SEM (cell line): ENCODE data around the genes TIMM21 and ZNF407.

DNA sequence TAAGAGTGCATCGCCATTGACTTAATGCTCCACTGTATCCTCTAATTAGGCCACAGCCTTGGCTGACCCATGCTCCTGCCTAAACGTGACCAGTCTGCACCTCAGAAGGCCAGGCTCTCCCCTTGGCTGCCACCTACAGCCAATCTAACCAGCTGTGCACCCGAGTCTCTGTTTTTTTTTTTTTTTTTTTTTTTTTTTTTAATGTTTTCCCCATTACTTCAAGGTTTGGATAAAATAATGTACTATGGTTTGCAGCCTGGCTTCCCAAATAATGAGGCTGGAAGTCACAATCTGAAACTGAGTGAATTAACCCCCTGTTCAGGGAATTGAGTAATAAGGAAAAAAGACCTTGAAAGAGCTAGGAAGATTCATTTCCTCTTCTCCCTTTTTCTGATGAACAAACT, 361.3 kb downstream of the SOCS6 start:
- PRO-cap = no peak

DNA sequence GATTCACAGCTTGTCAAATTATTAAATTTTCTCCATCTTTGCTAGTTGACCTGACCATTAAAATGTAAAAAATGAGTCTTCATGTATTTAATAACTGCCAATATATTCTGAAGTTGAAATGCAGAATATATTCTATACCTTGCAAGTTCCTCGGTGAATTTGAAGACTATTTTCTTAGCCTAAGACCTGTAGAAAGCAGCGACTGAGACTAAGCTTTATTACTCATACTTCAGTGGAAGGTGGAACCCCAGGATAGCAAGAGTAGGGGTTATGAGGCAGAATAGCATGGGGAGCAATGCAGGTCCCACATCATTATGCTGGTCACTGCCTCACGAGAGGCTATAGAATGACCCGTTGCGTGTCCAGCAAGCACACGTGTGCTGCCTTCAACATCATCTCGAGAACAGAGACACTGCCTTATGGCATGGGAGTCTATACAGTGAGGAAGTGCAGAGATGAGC, 135.6 kb upstream of the NETO1 start:
- PRO-cap = no peak

- PRO-cap = bidirectional peak, plus-strand start at chr18:74082724, minus-strand start at chr18:74082589
Observed at GRCh38 chr18:74082356-74082849, 65.2 kb downstream of the FBXO15 start.

DNA sequence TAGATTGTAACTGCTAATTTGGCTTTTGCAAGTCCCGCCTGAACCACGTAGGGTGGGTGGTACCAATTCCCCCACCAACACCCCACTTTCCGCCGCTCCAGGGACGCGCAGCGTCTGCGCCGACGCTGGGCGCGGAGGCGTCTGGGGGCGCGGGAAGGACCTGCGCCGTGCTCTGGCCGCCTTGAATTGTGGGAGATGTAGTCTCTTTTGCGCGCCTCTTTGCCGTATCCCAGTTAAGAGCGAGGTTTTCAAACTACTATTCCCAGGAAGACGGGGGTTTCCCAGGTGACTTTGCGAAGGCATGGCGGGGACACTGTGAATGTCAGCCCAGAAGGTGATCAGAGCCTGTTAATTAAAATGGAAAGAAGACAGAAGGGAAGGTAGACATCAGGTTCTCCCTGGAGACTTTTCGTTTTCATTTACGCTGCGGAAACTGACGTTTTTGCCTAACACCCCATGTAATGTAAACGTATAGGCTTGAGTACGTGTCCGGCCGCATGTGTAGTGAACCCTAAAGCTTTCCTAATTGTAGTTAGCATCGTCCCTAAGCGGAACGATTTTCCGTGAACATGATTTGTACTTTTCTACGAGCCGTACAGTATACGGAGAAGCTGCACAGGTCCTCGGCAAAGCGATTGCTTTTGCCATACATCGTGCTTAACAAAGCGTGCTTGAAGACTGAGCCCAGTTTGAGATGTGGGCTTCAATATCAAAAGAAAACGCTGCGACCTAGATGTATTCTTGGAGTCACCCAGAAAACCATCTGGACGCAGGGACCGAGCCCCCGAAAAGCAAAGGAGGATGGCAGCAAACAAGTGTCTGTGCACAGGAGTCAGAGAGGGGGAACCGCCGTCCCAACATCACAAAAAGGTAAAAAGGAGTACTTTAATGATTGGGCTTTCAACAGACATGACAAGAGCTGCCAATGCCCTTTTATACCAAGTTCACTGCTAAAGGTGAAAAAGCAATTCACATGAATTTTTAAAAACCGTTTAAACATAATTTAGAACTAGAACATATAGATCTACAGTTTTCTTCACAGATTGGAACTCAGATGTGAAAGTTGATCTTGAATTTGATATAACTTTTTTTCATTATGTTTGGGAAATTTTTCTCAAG, at the start of gene TIMM21:
Gene TIMM21 (plus strand): TSS at position 284 of the 1,119 bp plus-strand sequence.
- PRO-cap = bidirectional peak, plus-strand start at position 288 of the sequence, minus-strand start at position 89 of the sequence; unidirectional peak, plus-strand start at position 596 of the sequence

GRCh38 chr18:74203775-74204317, 55.5 kb downstream of the TIMM21 start:
- PRO-cap = no peak

- PRO-cap = no peak
Observed at GRCh38 chr18:74241986-74242301, 49.8 kb downstream of the CYB5A start.

GRCh38 chr18:74288035-74288546, 3.7 kb downstream of the CYB5A start:
- PRO-cap = no peak

DNA sequence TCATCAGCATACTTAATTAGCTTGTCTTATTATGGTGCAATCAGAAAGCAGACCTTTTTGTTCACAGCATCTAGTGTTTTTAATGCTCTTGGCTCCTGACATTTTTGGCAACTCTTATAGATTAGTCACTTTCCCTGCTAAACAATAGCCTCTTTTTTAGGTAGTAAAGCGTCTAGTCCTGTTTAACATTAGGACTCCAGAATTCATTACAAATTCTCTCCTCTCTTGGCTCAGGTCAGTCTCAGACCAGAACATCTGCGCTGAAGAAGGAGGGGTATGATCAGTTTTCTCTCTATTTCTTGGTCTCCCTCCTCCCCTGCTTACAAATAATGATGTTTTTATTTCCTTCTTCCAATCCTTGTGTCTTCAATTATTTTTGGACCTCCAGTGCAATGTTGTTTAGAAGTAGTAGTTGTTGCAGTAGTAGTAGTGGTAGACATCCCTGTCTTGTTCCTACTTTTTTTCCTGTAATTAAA, 11.7 kb upstream of the DIPK1C start:
- PRO-cap = no peak

DNA sequence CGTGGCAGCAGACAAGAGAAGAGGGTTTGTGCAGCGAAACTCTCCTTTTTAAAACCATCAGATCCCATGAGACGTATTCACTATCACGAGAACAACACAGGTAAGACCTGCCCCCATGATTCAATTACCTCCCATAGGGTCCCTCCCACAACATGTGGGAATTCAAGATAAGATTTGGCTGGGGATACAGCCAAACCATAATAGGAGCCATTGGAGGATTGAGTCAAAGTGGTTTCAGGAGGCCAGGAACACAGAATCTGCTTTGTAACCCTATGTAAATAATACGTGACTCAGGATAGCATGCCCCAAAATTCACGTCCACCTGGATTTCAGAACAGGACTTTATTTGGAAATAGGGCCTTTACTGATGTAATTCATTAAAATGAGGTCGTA, 16.1 kb upstream of the CNDP2 start:
- PRO-cap = no peak

- PRO-cap = bidirectional peak, plus-strand start at chr18:74597434, minus-strand start at chr18:74597392; bidirectional peak, plus-strand start at chr18:74597643, minus-strand start at chr18:74597581; bidirectional peak, plus-strand start at chr18:74597870, minus-strand start at chr18:74597835
Observed at GRCh38 chr18:74597007-74598023, at the start of gene ZNF407. Gene ZNF407 (plus strand): TSS chr18:74597870.

DNA sequence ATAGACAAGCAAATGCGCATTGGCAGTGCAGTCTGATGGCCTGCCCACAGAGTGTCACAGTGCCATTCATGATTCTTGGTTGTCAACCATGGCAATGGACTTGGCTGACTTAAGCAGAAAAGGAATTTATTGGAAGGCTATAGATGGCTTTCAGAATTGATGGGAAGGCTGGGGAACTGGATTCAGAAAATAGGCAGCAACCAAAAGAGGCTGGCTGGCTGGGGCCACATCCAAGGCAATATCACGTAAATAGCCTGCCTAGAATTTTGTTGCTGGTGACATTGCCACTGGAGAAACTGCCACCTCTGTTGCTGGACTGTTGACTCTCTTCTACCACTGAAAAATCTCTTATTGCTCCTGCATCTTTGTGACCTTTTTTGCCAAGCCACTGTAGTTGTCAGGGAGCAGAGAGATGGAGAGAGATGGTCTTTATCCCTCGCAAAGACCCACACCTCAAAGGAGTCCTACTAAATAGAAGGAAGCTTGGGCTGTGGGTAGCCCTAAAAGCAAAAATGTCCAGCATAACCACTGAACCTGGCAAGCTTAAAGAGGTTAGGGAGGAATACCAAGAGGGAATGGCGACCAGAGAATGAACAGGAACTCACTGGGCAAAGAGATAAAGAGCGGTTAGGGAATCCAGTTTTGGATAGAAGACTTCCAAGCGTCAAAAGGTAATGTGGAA, 2.5 kb downstream of the ZNF407 start:
- PRO-cap = no peak

- PRO-cap = no peak
Observed at GRCh38 chr18:75205436-75206029, 3.4 kb downstream of the PTGR3 start.

- PRO-cap = bidirectional peak, plus-strand start at chr18:75210061, minus-strand start at chr18:75210099
Observed at GRCh38 chr18:75209893-75210227, 737 bp upstream of the TSHZ1 start.

DNA sequence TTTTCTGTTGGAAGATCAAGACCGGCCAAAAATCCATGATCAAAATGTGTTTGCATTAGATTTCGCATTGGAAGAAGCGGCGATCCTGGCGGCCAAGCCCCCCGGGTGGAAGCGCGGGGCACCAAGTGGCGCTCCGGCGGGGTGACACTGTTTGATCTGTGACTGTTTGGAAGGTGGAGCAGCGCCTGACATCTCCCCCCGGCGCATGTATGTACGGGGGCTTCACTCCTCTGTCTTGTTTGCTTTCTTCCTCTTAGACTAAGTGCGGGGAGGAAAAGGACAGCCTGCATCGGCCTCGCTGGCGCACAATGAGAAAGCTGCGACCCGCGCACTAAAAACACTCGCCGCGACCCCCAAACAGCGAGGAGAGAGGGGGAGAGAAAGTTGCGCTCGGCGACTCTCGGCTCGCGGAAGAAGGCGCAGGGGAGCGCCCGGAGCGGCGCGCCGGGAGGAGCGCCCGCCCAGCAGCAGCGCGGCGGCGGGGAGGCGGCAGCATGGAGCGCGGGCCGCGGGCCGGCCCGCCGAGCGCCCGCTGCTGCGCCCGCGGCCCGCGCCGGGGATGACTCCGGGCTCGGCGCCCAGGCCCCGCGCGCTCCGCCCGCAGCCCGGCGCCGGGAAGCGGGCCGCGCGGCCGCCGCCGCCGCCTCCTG, 565 bp downstream of the TSHZ1 start:
- PRO-cap = bidirectional peak, plus-strand start at position 464 of the sequence, minus-strand start at position 160 of the sequence

- PRO-cap = no peak
Observed at GRCh38 chr18:75246759-75247557, 36.4 kb downstream of the TSHZ1 start.

DNA sequence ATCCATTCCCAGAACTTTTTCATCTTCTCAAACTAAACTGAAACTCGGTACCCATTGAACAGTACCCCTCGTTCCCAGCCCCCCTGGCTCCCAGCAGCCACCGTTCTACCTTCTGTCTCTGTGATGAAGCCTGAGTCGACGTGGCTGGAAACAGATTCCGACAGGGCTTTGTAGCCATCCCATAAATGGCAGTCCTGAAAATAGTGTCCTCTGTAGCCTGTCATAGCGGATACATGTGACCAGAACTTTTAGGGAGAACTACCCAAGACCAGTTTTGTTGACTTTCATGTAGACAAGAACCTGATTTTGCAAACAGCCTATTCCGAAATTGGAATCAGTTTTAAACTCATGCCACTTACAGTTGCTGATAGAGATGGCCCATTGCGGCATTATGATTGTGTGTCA, 59.1 kb downstream of the TSHZ1 start:
- PRO-cap = no peak

DNA sequence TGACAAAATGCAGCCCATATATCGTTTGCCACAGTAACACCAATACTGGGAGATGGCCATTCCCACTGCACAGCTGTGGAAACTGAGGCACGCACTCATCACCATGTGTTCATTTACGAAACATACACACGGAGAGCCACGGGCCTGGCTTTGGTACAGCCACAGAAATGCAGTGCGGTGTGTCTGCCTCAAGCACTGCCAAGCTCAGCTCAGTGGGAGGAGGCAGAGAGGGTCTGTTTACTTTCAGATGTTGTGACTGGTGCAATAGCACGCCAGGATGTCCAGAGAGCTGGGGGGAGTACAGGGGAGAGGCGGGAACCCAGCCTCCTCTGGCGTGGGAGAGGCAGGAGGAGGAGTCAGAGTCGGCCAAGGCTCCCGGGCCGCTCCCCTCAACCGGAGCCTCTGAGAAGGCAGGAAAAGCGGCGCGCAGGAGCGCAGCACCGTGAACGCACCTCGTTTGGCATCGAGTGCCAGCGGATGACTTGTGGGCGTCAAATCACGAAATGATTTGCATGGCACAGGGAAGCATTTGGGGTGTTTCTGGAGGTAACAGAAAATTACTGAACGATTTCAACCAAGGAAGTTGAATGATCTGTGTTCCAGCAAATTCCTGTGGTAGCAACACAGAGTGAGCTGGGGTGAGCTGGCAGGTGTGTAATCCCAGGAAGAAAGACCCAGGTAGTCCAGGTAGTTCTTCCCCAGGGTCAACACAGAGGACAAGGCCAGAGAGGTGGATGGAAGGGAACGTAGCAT, 143.0 kb downstream of the ZNF516 start:
- PRO-cap = no peak

- PRO-cap = no peak
Observed at GRCh38 chr18:76429251-76430247, 65.5 kb downstream of the ZNF516 start.

- PRO-cap = no peak
Observed at GRCh38 chr18:76449922-76450811, 44.9 kb downstream of the ZNF516 start.

DNA sequence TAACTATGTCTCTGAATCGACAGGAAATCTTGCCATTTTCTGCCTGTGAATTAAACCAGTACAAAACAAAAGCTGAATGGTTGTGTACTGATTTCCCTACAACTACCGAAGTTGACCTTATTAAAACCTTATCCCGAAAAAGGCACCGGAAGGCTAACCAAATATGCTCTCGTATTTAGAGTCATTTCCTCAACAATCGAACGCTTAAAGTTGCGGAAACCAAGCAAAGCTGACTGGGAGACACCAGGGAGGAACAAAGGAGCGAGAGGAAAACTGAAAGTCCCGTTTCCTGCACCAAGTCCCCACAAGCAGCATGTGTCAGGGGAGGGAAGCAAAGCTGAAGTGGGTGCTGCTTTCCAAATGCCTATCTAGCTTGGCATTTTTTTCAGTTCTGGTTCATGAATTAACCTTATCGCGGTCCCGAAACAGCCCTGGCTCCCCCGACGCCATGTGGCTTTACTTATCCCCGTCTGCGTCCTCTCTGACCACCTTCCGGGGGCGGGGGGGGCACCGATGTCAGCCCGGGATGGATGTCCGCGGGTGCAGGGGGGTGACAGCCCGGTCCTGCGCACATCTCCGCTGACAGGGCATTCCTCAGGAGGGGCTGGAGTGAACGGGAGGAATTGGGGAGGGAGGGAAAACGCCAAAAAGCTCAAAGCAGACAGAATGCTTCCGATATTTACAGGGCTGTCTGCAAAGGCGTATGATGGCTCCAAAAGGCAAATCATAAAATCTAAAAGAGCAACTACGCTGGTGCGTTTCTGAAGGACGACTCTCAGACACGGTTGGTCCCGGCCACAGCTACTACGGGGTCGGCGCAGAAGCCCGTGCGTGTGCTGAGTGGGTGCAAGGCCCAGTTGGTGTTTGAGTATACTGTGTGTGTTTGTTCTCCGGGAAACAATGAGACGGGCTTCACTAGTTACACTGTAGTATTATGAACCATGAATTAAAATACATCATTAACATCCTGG, 43.9 kb downstream of the ZNF516 start:
- PRO-cap = bidirectional peak, plus-strand start at position 305 of the sequence, minus-strand start at position 281 of the sequence; bidirectional peak, plus-strand start at position 519 of the sequence, minus-strand start at position 483 of the sequence